Epithelial cell of alveolus of lung (primary cell): ENCODE results near the gene OXCT1.

- RAMPAGE, long total RNA: no peak
- RRBS: no CpG with 5 or more reads among the region's 5 CpGs
Measured at GRCh38 chr5:39072606-39073097, 1.5 kb downstream of the RICTOR start.

DNA sequence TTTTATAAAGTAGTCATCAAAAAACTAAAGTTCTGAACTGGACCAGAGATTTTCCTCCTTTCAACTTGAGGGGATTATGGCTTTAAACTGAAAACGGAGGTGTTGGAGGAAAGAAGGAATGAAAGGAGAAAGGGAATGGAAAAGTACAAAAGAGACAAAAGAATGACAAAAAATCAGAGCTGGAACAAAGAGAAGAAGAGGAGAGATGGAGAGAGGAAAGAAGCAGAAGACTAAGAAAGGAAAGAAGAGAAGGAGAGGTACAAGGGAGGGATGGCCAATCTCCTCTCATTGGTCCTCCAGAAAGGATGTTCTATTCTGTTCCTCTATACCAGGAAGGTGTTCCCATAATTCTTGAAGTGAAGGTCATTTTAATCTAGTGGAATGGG lies 59.1 kb upstream of the RICTOR start:
- RAMPAGE, long total RNA: no peak
- RRBS: no CpG with 5 or more reads among the region's 1 CpG

GRCh38 chr5:39519590-39520058 lies 94.8 kb upstream of the DAB2 start:
- RAMPAGE, long total RNA: no peak
- RRBS: no CpG with 5 or more reads among the region's 2 CpGs

DNA sequence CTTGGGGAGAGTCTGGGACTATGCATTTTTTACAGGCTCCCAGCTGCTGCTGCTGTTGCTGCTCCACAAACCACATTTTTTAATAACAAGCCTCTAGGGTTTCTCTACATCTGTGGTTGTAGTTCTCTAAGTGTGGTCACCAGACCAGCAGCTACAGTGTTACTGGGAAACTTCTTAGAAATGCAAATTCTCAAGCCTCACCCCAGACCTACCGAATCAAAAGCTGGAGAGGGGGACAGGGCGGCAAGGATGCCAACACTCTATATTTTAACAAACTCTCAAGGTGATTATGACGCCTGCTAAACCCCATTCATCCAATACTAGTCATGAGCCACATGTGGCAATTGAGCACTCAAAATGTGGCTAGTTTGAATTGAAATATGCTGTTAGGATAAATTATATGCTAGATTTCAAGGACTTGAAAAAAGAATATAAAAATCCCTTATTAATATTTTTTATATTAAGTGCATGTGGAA lies 293.3 kb upstream of the PTGER4 start:
- RAMPAGE, long total RNA: no peak
- RRBS: no CpG with 5 or more reads among the region's 3 CpGs

DNA sequence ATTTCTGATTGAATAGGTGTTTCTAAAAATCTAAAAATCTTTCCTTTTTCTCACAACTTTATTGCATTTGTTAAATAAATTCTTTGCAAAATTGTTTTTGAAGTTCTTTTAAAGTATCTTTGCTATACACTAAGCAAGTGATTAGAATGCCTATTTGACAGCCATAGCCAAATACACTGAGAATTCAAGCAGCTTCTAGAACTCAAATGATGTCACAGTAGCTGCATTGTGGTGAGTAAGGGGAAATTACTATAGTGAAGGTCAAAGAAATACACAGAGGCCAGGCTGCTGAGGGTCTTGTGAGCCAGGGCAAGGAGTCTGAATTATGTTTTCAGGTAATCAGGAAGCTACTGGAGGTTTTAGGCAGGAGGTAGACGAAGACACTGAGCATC lies 291.0 kb upstream of the PTGER4 start:
- RAMPAGE, long total RNA: no peak
- RRBS: no CpG with 5 or more reads among the region's 1 CpG

GRCh38 chr5:40584223-40584600 lies 95.5 kb upstream of the PTGER4 start:
- RAMPAGE, long total RNA: no peak
- RRBS: no CpG with 5 or more reads among the region's 1 CpG

DNA sequence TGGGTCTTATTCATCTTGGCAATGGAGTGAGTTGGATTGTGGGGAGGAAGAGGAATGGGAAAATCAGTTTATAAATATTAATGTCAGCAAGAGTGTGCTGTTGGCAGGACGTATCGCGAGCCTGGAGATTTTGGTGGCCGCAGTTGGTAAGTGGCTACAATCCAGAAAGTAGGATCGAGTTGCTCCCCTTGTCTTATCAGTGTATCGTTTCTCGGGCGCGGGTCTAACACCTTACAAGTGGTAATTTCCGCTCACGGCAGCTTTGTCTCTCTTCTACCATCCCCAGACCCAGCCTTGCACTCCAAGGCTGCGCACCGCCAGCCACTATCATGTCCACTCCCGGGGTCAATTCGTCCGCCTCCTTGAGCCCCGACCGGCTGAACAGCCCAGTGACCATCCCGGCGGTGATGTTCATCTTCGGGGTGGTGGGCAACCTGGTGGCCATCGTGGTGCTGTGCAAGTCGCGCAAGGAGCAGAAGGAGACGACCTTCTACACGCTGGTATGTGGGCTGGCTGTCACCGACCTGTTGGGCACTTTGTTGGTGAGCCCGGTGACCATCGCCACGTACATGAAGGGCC lies 1.0 kb downstream of the PTGER4 start:
- RAMPAGE, long total RNA: no peak
- RRBS: 0% methylated on average over 2 of the region's 30 CpGs

- RAMPAGE, long total RNA: no peak
- RRBS: under 1% methylated on average over 22 of the region's 78 CpGs
Measured at GRCh38 chr5:40681244-40682304, 1.9 kb downstream of the PTGER4 start.

DNA sequence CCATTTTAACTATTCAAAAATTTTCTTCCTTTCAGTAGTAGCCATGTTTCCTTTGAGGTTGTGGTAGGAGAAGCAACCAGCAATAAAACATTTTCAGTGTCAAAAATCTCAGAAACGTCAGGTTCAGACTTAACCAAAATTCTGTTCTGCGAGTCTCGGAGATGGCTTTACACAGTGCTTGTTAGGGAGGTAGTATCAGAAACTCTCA lies 8.3 kb downstream of the PTGER4 start:
- RAMPAGE, long total RNA: no peak
- RRBS: no CpG with 5 or more reads among the region's 3 CpGs

DNA sequence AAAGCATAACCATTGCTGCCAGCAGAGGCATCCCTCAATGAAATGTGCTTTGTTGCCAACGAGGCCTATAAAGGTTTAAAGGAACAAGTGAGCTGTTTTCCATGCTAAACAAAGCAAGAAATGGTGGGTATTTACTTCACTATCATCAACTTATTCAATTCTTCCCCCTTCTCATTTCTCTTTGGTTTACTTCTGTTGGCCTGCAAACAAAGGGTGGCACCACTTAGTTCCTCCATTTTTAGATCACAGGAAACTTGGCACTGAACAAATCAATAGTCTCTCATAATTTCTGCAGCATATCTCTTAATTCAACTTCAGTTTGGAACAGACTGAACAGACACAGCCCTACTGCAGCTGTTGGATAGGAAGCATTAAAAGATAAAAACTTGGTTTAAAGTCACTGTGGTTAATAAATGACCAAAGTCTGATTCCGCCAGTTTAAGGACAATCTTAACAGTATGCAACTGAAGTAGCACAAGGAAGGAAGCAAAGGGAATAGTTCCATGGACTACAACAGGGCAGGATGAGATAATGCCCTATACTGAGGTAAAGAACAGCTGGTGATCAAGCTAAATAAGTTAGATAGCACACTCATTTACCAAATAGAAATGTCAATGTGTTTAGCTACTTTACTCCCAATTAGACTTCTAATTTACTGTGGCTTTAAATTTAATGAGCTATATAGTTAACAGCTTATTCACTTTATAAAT lies 21.6 kb downstream of the TTC33 start:
- RAMPAGE, long total RNA: no peak
- RRBS: no CpG with 5 or more reads among the region's 2 CpGs

DNA sequence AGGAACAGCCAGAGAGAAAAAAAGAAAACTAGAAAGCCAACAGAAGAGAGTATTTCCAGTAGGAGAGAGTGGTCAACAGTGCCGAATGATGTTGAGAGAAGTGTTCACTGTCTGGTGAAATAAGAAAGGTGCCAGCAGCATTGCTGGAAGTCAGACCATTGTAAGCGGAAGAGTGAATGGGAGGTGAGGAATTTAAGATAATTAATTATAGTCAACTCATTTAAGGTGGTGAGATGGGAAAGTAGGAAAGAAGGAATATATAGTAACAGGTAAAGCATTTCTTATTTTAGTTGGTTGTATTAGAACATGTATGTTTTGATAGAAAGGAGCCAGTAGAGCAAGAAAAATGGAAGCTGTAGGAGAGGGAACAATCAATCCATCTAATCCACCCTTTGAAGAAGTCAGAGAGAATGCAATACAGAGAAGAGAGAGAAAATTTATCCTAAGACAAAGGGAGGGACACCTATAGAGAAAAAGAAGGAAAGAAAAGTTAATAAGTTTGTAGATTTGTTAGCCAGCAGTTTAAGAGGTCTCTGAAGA lies 32.7 kb downstream of the C7 start:
- RAMPAGE, long total RNA: no peak
- RRBS: no CpG with 5 or more reads among the region's 2 CpGs

DNA sequence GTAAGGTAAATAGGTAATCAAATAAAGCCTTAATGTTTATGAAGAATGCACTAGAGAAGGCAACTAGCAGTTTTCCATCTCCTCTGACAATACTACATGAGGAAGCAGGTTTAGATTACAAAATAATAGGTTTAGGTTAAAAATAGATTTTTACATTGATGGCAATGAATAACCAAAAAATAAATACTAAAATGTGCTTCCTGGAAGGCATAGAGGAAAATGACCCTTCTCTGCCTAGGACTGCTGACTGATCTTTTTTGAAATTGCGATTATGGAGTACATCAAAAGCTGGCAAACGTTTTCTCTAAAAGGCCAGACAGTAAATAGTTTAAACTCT lies 67.5 kb downstream of the MROH2B start:
- RAMPAGE, long total RNA: no peak
- RRBS: no CpG with 5 or more reads among the region's 2 CpGs

DNA sequence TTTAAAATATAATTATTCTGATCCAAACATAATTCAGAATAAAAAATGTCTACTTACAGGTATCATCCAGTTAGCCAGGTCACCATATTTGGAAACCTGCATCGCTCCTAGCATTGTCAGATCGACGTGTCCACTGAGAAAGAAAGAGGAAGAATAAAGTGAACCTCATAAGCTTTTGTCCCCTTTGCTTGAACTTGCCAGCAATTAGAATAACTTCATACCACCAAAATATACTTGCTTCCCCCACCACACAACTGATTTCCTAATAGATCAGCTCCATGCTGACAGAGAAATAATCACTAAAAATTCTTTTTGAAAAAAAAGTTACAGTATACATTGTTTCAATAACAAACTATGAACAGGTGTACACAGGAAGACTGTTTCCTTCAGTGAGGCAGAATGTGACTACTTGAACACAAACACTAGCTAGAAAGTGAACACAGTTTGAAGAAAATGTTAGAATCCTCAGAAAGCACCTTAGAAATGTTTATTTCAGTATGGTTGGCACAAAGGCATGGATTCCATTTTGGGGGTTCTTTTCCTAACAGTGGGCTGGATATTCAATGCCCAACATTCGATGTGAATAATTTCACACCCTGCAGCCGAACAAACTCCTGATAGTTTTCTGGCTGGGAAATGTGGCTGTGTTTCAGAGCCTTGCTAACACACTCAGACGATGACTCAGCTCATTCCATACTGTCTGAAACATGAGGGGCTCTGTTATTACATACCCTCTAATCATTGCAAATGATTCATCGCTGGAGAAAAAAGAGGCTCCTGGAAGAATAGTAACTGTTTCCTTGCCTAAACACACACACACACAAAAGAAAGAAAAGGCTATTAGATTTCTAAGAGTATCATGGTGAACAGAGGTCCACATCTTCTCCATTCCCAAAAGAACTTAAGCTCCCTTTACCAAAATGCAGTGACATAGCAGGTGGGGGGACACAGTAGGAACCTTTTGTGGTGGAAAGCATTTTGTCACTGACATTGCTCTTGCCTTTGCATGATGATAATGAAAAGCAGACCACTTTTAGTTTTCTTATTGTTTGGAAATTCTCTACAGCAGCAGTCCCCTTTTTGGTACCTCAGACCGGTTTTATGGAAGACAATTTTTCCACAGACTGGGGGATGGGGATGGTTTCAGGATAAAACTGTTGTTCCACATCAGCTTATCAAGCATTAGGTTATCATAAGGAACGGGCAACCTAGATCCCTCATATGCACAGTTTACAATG lies 75.9 kb downstream of the OXCT1 start:
- RAMPAGE, long total RNA: no peak
- RRBS: no CpG with 5 or more reads among the region's 9 CpGs

- RAMPAGE, long total RNA: no peak
- RRBS: under 1% methylated on average over 16 of the region's 53 CpGs
Measured at GRCh38 chr5:41870237-41870849, at the start of gene OXCT1. TSS of gene OXCT1 (minus strand) at chr5:41870425.

GRCh38 chr5:42554908-42555401 lies 131.7 kb downstream of the GHR start:
- RAMPAGE, long total RNA: no peak
- RRBS: no CpG with 5 or more reads among the region's 1 CpG

DNA sequence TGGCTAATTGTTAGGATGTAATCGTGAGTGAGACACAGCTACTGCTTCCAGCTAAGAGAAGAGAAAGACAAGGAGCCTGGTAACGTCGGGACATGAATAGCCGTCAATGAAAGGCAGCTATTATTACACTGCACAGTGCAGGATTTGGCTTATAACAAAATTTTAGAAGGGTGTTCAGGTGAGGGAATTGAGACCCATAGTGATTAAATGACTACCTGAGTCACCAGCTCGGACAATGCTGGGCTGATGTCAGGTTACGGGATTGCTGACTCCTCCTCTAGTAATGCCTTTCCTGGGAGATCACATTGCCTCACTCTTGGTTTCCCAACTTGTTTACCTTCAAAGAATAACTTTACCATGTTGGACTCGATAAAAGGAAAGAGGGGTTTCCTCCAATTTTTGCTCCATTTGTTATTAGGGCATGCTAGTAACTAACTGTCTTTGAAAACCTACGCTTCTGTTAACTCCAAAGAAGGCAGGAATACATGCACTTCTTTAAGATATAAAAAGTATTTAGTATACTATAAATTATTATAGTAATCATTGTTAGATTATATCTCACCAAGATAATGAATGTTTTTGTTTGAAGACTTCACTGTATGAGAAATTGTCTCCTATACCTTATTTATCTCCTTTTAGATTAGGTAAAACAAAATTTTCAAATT lies 132.6 kb downstream of the GHR start:
- RAMPAGE, long total RNA: no peak
- RRBS: no CpG with 5 or more reads among the region's 8 CpGs

DNA sequence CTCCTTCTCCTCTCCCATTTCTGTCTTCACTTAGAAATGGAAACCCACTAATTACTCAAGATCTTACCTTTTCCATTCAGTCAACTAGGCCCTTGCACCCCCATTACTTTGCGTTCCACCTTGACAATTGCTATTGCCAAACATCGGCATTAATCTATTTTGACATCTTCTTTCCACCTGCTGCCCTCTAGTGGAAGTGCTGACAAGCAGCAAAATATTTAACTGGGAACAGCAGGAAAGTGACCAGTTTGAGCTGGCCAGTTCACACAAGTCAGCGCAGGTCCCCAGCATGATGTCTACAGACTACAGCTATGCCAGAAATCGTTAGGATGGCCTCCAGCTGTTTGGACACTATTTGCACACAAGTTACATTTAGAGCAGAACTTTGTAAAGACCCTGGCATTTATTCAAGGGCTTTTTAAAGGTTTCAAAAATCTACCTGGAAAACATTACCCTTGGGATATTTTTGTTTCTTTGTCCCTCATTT lies 160.1 kb downstream of the GHR start:
- RAMPAGE, long total RNA: no peak
- RRBS: no CpG with 5 or more reads among the region's 4 CpGs

DNA sequence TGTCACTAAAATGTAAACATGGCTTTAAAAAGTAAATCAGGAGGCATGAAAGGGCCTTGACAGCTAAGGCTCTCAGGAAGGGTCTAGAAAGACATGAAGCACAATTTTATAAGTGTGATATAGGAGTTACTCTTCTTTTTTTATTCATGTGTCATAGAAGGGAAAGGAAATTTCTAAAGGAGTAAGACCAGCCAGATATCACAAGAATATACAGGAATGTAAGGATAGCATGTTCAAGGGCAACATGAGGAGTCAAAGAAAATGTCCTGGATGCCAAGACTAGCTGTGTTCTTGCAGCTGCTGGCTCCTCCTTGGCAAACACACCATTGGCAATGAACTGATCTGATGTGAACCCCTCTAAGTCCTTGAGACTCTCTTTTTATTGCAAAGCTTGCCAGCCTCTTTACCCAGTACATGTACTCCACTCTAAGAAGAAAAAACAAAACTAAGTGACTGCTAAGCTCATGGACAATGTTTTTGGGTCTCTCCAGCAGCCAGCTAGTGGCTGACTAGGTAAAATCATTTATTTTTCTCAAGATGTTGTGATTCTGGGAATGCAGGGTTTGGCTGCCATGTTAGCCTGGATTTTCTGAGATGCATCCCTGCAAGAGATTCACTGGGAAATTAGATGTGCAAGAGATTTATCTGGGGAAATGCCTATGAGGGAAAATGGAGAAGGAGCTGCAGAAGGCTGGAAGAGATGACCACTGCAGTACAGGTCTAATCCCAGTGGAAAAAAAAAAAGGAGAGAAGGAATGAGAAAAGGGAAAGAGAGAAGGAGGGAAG lies 146.5 kb upstream of the CCDC152 start:
- RAMPAGE, long total RNA: no peak

- RAMPAGE, long total RNA: no peak
- RRBS: no CpG with 5 or more reads among the region's 6 CpGs
Measured at GRCh38 chr5:42620581-42621559, 135.7 kb upstream of the CCDC152 start.

- RAMPAGE, long total RNA: no peak
- RRBS: no CpG with 5 or more reads among the region's 2 CpGs
Measured at GRCh38 chr5:42646245-42646838, 110.3 kb upstream of the CCDC152 start.